Measurements from ENCODE around the gene TGM3.

DNA sequence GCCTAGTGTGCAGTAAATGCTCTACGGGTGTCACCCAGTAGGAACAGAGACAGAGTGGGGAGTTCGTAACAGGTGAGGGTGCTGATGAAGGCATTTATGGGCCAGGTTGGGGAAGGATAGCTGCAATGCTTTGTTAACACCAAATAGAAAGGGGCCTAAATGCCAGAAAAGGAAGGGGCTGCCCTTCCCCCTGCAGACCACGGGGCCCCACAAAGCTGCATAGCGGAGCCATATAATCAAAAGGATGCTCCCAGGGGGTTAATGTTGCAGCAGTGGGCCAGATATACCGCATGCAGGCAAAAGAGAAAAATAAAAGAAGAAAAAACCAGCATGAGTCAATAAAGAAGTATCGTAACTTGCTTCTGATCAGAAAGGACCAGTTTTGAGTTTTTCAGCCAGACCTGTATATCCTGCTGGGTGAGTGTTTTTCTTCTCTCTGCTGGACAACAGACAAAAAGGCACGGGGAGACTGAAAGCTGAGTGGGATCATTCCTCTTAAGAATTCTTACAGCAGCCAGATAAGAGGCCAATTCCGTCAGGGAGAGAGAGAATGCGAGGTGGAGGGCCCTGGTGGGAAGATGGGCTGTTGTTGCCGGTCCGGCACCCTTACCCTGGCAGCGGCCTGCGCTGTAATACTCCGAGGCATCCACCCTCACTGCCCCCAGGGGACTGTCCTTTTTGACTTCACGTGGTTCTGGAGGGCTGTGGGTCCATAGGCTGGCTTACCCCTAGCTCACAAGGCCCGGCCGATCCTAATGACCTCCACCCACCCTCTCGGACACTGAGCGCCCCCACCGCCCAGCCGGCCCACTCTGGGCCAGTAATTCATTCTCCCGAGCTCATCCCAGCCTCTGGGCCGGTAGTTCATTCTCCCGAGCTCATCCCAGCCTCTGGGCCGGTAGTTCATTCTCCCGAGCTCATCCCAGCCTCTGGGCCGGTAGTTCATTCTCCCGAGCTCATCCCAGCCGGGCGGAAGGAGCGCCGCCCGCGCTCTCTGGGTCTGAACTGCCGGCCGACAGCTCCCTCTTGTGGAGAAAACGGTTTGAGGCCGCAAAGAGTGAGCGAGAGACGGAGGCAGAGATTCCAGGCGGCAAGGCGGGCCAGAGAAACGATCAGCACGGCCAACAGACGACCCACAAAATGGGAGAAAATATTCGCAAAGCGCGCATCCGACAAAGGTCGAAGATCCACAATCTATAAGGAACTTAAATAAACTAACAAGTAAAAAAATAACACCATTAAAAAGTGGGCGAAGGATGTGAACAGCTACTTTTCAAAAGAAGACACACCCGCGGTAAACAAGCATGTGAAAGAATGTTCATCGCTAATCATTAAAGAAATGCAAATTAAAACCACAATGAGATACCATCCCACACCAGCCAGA lies 118.3 kb upstream of the SIRPA start:
- PRO-cap, result no peak
- RAMPAGE, long total RNA, 3 experiments, result no peak in any of the 3 experiments

GRCh38 chr20:1828458-1829012 lies 66.7 kb upstream of the SIRPA start:
- PRO-cap, result no peak
- RAMPAGE, long total RNA, 3 experiments, result no peak in any of the 3 experiments

DNA sequence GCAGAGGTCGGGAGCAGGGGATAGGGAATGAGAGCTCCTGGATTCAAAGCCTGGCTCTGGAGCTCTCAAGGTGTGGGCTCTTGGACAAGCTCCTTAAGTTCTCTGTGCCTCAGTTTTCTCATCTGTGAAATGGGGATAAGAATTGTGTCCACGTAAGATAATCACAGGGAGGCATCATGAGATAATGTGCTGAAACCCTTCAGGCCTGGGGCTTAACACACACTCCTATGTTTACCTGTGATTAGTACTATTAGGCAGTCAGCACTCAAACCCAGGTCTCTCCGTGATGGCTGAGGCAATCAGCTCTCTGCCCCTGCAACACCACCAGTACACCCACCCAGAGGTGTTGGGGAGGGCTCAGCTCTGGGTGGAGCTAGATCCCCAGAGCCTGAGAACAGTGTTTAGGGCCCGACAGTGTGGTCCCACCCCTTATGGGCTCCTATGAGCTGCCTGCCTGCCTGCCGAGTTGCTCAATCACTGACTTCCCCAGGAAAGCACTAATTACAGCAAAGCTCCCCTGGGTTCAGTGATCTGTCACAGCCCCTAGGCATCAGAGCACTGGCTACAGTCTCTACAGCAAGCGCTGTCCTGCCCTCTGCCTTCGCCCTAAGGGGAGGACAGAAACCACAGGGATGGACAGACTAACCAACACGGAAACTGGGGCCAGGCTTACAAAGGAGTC lies 6.2 kb upstream of the SIRPA start:
- PRO-cap, result no peak
- RAMPAGE, long total RNA, 3 experiments, result no peak in any of the 3 experiments

DNA sequence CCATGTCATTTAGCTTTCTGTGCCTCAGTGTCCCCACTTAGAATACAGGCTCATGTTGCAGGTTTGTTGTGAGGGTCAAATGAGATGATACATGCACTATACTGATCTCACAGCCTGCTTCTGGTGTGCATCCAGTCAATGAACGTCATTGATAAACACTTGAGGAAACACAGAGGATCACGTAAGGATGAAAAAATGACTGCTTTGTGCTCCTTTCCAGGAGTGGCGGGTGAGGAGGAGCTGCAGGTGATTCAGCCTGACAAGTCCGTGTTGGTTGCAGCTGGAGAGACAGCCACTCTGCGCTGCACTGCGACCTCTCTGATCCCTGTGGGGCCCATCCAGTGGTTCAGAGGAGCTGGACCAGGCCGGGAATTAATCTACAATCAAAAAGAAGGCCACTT lies 19.7 kb downstream of the SIRPA start:
- PRO-cap, result no peak
- RAMPAGE, long total RNA, 3 experiments, result no peak in any of the 3 experiments

DNA sequence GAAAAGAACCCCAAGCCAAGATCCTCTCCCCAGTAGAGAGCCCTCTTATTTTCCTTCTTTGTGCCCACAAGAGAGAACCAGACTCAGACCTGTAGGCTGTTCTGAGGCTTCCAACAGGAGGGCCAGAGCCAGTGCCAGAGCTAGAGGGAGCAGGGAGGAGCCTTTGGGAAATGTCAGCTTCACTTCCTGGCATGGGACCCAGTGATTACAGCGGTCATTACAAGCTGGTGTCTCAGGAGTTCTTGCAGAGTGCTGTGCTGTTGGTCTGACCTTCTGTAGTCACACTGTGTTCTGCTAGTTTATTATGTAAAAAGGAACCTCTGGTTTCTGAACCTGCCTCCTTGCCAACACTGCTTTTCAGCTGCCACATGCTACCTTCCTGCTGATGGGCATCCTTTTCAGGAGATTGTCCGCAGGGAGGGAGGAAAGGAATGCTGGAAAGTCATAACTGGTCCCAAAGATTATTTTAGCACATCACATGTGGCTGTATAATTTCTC lies 39.0 kb downstream of the STK35 start:
- PRO-cap, result no peak
- RAMPAGE, long total RNA, 3 experiments, result no peak in any of the 3 experiments

- PRO-cap, result no peak
- RAMPAGE, long total RNA, 3 experiments, result no peak in any of the 3 experiments
These were observed 44.7 kb downstream of the STK35 start for GRCh38 chr20:2145969-2147076.

- PRO-cap, result no peak
- RAMPAGE, long total RNA, 3 experiments, result no peak in any of the 3 experiments
These were observed at the start of gene TGM3 for GRCh38 chr20:2295719-2296132. Gene TGM3 (plus strand): TSS chr20:2296001.

DNA sequence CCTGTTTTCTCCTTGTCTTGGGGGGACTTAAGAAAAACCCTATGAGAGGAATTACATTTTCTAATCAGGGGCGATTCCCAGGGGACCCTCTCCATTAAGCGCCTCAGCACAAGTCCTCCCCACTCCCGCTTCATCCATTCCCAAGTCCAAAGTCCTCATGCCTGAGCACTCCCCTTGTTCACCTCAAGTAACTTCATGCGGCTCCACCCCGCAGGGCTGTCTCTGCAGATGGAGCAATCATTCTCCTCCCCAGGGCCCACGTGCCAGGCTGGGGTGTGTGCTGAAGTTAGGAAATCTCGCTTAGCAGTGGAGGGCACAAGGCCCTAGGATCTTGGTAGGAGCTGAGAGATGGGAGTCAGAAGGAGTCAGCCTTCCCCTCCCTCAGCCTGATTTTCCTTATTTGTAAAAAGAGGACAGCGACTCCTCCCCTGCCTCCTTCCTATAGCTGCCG lies 3.5 kb downstream of the TGM3 start:
- PRO-cap, result no peak
- RAMPAGE, long total RNA, 3 experiments, result no peak in any of the 3 experiments

GRCh38 chr20:2459642-2460750 lies 10.6 kb downstream of the SNRPB start:
- PRO-cap, result no peak
- RAMPAGE, long total RNA, 3 experiments, result no peak in any of the 3 experiments

DNA sequence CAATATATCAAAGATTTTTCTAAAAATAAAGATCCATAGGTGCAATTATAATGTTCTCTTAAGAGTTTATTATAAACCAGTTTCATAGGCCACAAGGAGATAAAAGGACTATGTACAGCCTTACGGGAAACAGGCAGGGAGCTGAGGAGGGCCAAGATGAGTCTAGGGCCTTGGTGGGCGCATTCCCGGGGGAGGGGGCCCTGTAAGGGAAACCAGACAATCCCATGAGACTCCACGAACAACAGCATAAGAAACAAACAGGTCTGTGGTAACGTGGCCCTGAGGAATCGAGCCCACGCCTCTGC lies 9.0 kb downstream of the SNRPB start:
- PRO-cap, result no peak
- RAMPAGE, long total RNA, 3 experiments, result no peak in any of the 3 experiments

DNA sequence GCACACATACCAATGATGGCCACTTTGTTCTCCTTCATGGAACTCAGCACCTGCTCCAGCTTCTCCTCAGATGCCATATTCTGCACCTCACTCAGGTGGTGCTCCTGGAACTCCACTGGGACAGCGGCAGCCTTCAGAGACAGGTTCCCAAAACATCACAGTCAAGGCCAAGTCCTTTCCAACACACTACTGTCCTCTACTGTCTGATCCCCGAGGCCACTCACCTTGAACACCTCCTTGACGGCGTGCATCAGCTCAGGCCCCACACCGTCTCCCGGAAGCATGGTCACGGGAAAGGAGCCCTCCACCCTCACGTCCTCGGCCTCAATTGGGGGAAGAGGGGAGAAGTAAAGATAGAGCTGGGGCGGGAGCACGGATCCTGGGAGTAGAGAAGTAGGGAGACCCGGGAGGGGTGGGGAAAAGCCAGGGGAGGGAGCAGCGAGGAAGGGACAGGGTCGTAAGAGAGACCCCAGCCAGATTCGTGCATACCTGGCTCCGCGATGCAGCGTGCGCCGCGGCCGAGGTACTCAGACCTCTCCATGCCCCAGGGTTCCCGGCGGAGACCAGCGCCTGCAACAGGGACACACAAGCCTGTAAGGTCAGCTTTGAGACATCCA lies 472 bp downstream of the IDH3B start:
- PRO-cap, result no peak
- RAMPAGE, long total RNA, 3 experiments, result no peak in any of the 3 experiments

GRCh38 chr20:2693756-2694469 lies 1.3 kb downstream of the EBF4 start:
- PRO-cap, result no peak
- RAMPAGE, long total RNA, 3 experiments, result no peak in any of the 3 experiments

- PRO-cap, result no peak
- RAMPAGE, long total RNA, 3 experiments, result no peak in any of the 3 experiments
These were observed 41.0 kb downstream of the CPXM1 start for GRCh38 chr20:2759285-2759996.

- PRO-cap, result bidirectional peak, plus-strand start at chr20:2822291, minus-strand start at chr20:2822224
- RAMPAGE, long total RNA, 3 experiments, result no peak in any of the 3 experiments
These were observed 5.9 kb downstream of the TMEM239 start for GRCh38 chr20:2821912-2822570.

- PRO-cap, result no peak
- RAMPAGE, long total RNA, 3 experiments, result start-site peak on the minus strand in 1 of 3 experiments, at chr20:2838343-2839009 at its widest, 22 reads per replicate
These were observed 1.8 kb downstream of the PCED1A start for GRCh38 chr20:2838417-2839203.

- PRO-cap, result no peak
- RAMPAGE, long total RNA, 3 experiments, result no peak in any of the 3 experiments
These were observed 38.5 kb upstream of the GNRH2 start for GRCh38 chr20:3004886-3005414.

DNA sequence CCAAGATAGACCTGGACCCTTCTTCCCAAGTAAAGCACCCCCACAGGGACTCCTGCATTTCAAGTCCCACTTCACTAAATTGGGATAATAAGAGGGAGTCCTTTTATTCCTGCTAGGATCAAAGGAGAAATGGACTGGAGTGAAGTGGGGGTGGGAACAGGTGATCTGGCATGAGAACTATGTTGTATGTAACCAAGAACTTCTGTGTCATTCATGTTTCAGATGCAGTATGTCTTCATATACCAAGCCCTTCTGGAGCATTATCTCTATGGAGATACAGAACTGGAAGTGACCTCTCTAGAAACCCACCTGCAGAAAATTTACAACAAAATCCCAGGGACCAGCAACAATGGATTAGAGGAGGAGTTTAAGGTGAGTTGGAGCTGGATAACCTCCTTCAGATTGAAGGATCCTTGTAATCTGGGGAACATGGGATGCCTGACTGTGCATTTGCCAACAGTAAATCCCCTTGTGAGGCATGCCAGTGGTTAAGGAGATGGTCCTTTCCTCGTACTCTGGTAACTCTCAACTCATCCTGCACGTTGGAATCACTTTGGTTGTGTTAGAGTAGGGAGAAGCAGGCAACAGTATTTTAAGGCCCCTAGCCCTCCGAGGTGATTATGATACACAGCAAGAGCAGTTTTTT lies 19.0 kb upstream of the GNRH2 start:
- PRO-cap, result no peak
- RAMPAGE, long total RNA, 3 experiments, result no peak in any of the 3 experiments

- PRO-cap, result no peak
- RAMPAGE, long total RNA, 3 experiments, result no peak in any of the 3 experiments
These were observed 2.1 kb downstream of the AVP start for GRCh38 chr20:3081982-3083182.

DNA sequence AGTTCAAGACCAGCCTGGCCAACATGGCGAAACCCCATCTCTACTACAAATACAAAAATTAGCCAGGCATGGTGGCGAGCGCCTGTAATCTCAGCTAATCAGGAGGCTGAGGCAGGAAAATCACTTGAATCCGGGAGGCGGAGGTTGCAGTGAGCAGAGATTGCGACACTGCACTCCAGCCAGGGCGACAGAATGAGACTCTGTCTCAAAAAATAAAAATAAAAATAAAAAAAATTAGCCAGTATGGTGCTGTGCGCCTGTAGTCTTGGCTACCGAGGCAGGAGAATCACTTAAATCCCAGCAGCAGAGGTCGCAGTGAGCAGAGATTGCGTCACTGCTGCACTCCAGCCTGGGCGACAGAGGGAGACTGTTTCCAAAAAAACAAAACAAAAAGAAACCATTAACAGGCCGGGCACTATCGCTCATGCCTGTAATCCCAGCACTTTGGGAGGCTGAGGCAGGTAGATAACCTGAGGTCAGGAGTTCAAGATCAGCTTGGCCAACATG lies 33.3 kb upstream of the AVP start:
- PRO-cap, result no peak
- RAMPAGE, long total RNA, 3 experiments, result no peak in any of the 3 experiments

DNA sequence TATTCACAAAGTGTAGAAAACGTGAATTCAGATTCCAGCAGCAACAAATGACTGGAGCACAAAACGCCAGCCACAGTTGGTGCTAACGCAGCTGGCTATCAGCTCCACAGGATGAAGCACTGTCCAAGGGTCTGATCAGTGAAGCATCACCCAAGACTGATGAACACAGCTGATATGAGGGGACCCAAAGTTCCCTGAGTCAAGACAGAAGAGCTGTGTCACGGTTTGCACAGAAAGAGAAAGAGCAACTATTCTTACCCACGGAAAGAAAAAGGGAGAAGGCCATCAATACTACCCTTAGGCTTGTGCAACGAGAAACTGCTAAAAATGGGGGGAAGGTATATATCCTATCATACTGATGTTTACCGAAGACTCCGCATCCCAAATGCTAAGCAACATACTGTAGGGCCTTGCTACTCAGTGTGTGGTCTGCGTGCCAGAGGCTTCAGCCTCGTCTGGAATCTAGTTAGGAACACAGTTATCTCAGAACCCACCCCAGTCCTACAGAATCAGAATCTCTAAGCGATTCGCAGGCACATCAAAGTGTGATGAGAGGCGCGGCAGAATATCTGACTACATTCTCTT lies 689 bp downstream of the FASTKD5 start:
- PRO-cap, result no peak
- RAMPAGE, long total RNA, 3 experiments, result no peak in any of the 3 experiments